Progenitor cell of endocrine pancreas (in vitro differentiated cells): ENCODE results near the gene EHMT1.

GRCh38 chr9:137407924-137408339 lies 15.0 kb downstream of the EXD3 start:
- PRO-cap, result no peak

GRCh38 chr9:137446566-137447674 lies 5.8 kb upstream of the ENTPD8 start:
- PRO-cap, result no peak

GRCh38 chr9:137478899-137479560 lies 19.9 kb upstream of the NSMF start:
- PRO-cap, result no peak

GRCh38 chr9:137479561-137480212 lies 20.6 kb upstream of the NSMF start:
- PRO-cap, result no peak

- PRO-cap, result no peak
Measured at GRCh38 chr9:137513612-137514345, 36.4 kb downstream of the PNPLA7 start.

GRCh38 chr9:137534740-137535283 lies 15.4 kb downstream of the PNPLA7 start:
- PRO-cap, result no peak

- PRO-cap, result no peak
Measured at GRCh38 chr9:137606890-137607616, 1.6 kb downstream of the ARRDC1 start.

DNA sequence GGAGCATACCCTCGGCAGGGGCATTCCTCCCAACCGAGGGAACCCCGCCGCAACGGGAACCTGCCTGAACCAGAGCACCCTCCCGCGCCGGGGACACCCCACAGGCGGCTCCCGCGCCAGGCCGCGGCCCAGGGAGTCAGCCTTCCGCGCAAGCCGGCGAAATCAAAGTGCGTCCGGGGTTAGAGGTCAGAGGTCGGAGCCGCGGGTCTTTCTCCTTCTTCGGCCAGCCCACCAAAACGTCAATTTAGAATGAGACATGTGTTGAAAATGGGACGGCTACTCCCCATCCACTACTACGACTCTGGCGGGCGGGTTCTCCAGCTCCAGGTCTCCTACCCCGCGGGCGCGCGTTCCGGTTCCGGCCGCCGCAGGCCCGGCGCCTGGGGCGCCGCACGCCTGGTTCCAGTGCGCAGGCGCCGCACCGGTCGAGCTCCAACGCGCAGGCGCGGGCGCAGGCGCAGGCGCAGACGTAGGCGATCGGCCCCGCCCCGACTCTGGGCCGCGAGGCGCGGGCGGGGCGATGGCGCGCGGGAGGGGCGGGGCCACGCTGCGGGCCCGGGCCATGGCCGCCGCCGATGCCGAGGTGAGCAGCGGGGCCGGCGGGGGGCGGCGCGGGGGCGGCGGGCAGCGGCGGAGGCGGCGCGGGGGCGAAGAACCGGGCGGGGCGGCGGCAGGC lies at the start of gene EHMT1:
Gene EHMT1 (plus strand): TSS at position 539 of the 676 bp plus-strand sequence.
- PRO-cap, result bidirectional peak, plus-strand start at position 563 of the sequence, minus-strand start at position 303 of the sequence

- PRO-cap, result no peak
Measured at GRCh38 chr9:137632654-137633272, 14.0 kb downstream of the EHMT1 start.

DNA sequence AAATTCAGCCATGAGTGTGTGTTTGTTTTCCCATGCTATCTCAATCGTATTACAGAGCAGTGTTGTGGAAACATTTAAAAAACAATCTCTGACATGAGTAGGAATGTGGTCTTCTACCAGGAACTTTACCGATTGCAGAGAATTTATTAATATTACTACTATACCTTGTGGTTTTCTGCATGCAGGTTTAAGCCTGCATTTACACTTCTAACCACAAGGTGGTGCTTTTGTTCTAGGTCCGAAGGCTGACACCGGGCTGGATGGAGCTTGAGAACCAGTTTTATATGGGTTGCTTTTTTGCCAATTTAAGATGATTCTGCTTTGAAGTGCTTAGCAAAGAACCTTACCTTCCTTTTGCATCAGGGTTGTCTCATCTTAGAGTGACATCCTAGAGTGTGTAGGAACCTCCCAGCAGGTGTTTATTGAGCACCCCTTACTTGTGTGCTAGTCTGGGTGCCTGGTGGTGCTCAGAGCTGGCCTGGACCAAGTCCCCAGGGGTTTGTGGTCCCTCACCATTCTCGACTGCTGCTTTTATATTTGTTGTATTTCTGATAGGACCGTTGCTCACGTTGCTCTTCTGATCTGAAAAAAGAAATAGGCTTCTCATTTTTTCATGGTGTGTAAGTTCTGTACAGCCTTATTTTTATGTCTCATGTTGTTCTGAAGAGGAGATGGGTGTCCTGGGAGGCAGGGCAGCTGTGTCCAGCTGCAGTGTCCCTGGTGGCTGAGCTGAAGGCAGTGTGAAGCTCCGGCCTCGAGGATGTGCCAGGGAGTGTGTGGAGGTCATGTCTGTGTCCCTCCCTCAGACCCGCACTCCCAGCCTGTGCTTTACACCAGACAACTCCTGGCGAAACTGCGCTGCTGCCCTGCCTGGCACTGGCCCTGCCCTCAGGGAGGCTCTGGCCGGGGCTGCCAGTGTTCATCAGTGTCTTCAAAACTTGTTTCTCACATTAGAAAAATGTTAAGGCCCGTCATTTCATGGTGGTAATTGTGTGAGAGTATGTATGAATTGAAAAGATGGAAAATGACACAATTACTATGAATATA lies 54.3 kb downstream of the EHMT1 start:
- PRO-cap, result no peak

DNA sequence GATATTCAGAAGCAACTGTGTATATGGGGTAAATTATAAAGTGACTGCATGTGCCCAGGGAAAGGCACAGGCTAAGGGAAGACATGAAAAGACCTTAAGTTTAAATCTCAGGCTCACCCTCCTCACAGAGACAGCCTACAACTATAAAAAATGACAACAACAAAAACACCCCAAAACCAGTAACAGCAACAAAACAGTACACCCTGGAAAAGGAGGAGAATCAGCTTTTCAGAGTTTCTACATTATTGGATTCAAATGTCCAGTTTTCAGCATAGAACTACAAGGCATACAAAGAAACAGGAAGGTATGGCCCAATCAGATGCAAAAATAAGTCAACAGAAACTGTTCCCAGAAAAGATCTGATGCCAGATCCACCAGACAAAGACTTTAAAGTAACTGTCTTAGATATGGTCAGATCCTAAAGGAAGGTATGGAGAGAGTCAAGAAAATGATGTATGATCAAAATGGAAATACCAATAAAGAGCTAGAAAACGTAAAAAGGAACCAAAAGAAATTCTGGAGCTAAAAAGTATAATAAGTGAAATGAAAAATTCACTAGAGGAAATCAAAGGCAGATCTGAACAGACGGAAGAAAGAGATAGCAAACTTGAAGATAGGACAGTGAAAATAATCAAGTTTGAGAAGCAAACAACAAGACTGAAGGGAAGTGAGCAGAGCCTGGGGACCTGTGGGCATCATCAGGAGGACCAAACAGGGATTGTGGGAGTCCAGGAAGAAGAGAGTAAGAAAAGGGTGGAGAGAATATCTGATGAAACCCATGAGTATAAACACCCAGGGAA lies 115.2 kb downstream of the EHMT1 start:
- PRO-cap, result no peak

GRCh38 chr9:137743125-137744101 lies 124.6 kb downstream of the EHMT1 start:
- PRO-cap, result no peak

DNA sequence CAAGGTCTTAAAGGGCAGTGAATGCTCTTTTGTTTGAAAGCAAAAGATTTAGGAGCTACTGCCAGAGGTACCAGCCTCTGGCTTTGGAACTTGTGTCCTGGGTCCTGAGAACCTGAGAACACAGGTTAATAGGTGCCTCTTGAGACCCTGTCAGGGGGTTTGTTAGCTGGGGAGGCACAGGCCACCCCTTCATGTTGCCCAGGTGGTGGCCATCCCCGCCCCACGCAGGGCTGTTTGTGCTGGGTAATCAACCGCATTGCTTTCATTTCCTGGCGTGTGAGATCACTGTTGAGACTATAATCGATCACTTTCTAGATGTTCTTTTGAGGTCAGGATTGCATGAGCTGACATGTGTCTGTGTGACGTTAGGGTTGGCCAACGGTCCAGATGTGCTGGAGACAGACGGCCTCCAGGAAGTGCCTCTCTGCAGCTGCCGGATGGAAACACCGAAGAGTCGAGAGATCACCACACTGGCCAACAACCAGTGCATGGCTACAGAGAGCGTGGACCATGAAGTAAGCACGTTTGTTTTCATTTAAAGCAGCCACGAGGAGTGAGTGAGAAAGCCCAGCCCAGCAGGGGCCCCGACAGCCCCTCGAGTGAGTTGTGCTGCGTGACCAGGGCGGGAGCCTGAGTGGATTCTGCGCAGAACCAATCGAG lies 115.1 kb upstream of the CACNA1B start:
- PRO-cap, result no peak

- PRO-cap, result no peak
Measured at GRCh38 chr9:137788947-137789777, 88.4 kb upstream of the CACNA1B start.

- PRO-cap, result no peak
Measured at GRCh38 chr9:138112837-138113155, 235.2 kb downstream of the CACNA1B start.